Panc1 (cell line): ENCODE results near the gene FBXO2.

DNA sequence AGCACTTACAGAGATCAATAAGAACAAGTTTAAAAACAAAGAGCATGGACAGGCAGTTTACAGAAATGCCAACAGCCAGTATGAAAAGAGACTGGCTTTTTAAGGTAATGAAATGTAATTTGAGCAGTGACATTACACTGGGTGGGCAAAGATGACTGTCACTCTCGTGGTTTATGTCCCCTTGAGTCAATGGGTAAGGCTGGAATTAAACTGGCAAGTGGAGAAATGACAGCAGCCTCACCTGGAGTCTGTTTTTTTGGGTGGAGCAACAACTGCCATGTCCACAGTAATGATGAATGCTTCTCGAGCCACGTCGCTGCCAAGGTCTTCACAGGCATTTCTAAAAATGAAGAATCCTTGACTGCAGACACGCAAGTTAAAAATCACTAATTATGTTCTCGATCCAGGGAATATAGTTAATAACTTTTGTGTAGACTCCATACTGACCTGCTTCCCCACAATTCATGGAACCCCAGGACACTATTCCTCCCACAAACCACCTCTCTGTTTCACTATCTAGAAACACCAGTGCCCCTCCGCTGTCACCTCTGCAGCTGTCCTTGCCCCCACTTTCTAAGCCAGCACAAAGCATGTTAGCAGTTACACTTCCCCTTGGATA lies 14.2 kb downstream of the TARDBP start:
- RRBS, 2 experiments, result no CpG with 5 or more reads among the region's 7 CpGs

DNA sequence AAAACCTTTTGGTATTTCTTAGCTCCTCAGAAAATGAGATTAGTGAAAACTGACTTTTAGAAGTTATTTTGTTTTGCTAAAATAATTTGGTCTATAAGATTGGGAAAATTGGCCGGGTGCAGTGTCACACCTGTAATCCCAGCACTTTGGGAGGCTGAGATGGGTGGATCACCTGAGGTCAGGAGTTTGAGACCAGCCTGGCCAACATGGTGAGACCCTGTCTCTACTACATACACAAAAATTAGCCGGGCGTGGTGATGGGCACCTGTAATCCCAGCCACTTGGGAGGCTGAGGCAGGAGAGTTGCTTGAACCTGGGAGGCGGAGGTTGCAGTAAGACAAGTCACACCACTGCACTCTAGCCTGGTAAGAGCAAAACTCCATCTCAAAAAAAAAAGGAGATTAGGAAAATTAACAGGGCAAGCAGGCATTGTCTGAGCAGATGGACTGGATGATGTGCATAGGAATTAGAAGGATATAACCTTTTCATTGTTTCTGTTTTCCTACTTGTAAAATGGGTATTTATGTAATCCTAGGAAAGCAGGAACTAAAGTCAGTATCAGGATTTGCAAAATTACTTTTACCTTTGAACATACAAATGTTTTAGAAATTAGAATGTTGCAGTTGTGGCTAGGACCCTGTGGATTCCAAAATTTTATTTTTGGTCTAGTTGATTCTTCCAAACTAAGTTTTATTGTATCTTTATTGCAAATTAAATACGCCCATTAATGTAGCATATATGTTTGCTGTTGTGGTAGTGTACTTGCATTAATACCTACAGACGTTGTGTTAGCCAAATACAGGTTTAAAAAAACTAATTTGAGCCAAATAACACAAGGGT lies 15.6 kb downstream of the TARDBP start:
- RRBS, 2 experiments, result no CpG with 5 or more reads among the region's 6 CpGs

DNA sequence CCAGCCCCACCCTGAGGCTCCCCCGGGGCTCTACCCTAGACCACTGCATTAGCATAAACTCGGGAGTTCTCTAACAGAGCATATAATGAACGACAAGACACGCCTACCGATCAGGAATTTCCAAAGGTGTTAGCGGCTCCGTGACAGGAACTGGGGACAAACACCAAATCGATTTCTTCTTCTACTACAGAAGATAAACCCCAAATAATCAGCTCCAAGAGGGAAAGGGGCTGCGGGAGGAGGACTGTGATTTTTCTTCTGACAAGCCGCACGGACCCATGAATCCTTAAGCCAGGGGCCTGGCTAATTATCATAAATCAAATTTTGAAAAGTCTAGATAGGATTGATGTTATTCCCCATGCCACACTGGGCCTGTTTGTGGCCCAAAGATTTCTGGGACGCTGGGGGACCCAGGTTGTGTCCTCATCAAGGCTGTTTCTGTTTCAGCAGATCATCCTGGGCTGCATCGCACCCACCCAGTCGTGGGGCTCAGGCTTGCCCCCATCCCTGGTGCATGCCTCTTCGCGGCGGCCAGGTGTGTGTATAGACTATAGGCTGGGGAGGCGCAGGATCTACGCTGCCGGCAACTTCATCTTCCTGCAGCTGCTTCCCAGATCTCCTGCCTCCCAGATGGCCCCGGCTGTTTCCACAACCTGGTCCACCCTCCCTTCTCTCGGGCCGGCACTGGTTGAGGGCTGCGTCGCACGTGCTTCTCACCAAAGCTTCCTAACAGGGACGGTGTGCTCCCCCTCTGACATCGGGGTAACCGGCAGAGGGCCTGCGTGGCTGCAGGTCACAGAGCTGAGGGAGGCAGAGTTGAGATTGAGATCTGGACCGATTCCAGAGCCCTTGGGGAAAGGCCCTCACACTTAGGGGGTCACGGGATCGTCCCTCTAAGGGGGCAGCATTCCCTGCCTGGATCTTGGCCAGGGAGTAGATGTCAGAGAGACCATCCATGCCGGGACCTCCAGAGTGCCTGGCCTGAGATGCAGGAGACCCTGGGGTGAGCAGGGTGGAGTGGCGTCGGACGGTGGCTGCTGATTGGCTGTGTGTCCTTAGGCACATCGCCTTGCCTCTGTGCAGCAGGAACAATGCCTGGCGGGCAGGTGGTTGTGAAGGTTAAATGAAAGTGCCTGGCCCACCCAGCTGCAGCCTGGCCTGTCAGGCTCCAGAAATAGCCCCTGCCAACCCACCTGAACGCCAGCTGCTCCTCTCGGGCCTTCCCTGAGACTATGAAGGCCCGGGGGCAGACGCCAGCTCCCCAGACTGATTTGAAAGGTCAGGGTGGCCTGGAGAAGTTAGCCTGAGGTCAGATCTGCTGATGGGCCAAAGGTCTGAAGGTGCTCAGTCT lies 5.8 kb upstream of the MASP2 start:
- RRBS, 2 experiments, result 38 to 61% methylated on average over 9 to 10 of the region's 43 CpGs

DNA sequence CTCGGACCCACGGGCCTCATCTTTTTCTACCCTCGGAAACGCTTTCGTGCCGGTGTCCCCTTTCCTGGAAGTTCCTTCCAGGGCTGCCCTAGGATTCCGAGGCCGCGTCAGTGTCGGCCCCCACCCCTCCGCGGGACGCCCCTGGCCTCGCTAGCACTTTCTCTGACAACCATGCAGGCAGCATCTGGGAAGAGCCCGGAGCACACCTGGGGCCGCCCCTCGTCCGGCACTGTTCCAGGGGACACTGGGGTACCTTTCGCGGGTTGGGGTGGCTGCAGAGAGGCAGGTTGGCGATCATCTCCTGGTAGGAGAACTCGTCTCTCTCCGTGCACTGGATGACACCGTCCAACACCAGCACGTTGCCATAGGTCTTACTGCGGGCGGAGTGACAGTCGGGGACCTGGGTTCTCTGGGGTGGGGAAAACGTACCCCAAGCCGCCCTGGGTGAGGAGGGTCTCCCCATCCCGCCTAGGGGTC lies 808 bp downstream of the SRM start:
- RRBS, 2 experiments, result no CpG with 5 or more reads among the region's 31 CpGs

DNA sequence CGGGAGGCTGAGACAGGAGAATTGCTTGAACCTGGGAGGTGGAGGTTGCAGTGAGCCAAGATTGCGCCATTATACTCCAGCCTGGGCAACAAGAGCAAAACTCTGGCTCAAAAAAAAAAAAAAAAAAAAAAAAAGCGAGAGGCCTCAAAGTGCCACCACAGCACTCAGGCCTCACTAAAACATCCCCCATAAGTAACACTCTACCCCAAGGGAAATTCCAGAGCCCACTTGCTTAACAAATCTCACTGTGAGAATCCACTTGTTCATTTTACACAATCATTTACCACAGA lies 26.2 kb upstream of the EXOSC10 start:
- RRBS, 2 experiments, result no CpG with 5 or more reads among the region's 3 CpGs

DNA sequence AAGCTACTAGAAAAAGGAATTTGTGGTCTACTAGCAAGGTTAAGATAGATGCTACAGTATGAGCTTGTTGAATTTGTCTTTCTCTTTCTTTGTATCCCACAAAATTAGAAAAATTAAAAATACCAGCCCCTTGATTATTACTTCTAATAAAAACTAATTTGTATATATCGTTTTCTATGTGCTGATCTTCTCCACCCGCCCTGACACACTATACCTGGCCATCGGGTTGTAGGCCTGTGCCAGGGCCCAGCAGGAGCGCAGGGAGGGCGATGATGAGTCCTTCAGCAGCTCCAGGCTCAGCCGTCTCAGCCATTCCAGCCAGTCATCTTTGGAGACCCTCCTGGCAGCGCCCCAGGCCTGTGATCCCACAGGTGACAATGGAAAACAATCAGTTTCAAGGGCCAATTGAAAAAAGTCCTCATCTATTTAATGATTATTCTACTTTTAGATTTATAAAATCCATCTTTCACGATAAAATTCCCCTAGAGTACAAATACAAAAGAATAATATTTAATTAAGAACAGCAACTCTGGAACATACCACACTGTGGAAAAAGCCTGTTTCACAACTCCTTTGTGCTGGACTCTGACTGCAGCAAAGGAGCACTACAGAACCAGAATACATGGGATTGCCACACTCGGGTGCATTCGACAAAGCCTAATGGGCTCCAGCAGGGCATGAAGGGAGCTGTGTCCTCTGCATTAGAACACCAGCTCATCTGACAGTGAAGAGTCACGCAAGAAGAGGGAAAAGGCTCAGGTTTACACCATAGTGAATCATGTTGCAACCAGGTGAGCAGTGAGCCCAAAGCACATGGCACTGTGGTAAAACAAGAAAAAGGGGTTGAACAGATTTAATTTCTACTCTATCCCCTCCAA lies 15.4 kb downstream of the ANGPTL7 start:
- RRBS, 2 experiments, result no CpG with 5 or more reads among the region's 11 CpGs

DNA sequence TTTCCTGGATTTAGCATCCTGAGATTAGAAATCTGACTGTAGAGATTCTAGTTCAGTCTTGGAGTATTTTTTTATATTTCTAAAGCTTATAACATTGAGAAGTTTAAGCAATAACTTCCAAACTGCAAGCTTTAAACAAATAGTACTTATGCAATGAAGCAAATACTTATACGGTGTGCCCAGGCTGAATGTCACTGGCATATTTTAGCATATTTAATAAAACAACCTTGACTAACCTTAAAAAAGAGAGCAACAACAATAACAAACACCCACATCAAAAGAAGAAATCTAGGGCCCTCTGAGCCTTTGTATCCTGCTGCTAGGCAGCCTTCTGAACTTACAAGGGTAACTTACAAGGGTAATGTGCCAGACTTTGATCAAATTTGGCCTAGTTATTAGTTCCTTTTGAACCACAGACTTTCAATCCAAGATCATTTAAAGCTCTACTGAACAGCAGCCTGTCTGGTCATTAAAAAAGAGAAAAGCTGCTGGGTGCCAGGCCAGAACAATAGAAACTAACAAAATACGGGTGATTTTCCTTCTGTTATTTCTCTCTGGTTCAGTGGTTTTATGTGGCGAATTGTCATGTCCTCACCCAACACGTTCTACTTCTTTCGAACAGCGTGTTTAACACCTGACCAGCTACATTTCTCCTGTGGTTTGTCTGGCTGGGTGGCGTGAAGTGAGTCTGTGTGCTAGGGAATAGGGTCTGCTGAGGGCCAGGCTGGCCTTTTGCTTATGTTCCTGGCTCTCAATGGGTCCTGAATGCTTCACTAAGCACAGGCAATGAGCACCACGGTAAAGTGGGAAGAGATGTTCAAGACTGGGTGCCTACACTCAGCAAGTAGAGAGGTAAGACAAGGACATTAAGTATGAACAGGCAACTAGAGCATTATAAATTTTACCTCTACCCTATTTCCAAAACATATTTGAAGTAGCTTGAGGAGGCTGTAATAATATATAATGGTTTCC lies 16.1 kb downstream of the MTOR start:
- RRBS, 2 experiments, result no CpG with 5 or more reads among the region's 8 CpGs

DNA sequence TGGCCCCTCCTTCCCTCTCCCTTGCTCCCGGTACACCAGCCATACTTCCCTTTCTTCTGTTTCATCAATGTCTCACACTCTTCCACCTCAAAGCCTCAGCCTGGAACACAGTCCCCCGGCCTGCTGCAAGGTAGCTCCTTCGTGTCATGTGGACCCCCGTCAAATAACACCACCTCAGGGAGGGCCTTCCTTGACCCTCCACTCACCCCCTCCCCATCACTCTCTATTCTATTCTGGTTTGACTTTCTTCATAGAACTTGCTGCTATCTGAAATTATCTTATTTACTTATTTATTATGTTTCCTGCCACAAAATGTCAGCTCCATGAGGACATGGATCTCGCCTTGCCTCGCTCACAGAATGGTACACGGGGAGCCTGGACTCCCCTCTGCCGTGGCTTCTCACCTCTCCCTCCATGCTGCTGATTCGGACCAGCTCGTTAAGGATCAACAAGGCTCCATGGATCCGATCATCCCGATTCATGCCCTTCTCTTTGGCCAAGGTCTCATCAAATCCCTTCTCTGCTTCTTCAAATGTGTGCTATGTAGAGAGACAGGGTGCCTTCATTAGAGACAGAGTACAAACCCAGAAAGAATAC lies 8.8 kb downstream of the MTOR start:
- RRBS, 2 experiments, result 92 to 93% methylated on average over 2 of the region's 12 CpGs

DNA sequence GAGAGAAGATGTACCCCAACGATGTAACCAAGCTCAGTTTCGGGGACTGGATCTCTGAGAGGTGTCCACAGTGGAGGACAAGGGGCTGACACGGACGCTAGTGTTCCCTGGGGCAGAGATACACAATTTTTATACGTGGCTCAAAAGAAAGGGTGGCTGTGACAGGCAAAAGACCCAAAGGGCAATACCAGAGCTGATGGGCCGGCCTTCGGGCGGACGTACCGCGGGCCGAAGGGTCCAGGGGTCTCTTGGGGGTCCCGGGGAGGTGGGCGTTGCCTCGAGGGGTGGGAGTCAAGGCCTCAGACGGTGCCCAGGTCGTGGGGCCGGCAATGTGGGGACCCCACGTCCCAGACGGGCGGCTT lies 370 bp downstream of the MTOR start:
- RRBS, 2 experiments, result 2 to 5% methylated on average over 13 of the region's 21 CpGs

GRCh38 chr1:11267694-11268215 lies 5.2 kb upstream of the UBIAD1 start:
- RRBS, 2 experiments, result no CpG with 5 or more reads among the region's 9 CpGs

- RRBS, 2 experiments, result no CpG with 5 or more reads among the region's 8 CpGs
These were observed 42.0 kb downstream of the UBIAD1 start for GRCh38 chr1:11314922-11315405.

- RRBS, 2 experiments, result no CpG with 5 or more reads among the region's 17 CpGs
These were observed 20.0 kb upstream of the DISP3 start for GRCh38 chr1:11458864-11459485.

GRCh38 chr1:11501727-11502305 lies 22.9 kb downstream of the DISP3 start:
- RRBS, 2 experiments, result 94% methylated on average over 2 of the region's 41 CpGs; no CpG with 5 or more reads in 1 of the 2 experiments

DNA sequence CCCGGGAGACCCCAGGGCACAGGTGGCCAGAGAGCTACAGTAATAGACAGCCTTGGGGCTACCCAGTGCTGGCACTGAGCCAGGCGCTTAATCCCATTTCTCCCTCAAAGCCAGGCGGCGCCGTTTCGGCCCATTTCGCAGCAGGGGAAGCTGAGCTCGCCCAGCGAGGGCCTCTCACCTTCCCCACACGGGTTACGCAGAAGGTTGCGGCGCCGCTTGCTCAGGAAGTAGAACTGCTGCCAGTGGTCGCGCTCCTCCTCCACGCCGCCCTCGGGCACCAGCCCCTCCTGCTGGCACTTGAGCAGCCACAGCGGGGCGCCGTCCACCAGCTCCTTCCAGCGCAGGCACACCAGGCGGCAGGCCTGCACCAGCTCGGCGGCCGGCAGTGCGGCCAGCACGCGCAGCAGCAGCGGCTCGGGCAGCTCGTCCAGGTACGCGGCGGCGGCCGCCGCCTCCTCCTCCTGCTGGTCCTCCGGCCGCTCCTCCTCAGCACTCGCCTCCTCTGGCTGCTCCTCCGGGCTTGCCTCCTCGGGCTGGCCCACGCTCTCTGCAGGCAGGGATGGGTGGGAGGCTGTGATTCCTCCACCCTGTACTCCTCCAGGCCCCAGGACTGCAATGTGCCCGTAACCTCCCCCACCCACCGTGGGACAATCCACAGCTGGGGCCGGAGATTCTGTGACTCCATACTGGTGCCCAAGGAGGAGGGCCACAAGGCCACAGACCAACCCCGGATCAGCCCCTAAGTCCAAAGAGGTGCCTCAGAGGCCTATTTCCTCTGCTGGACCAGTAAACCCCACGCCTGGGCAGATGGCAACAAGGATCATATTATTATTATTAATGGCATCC lies 3.7 kb downstream of the FBXO2 start:
- RRBS, 2 experiments, result 19 to 33% methylated on average over 16 of the region's 50 CpGs

DNA sequence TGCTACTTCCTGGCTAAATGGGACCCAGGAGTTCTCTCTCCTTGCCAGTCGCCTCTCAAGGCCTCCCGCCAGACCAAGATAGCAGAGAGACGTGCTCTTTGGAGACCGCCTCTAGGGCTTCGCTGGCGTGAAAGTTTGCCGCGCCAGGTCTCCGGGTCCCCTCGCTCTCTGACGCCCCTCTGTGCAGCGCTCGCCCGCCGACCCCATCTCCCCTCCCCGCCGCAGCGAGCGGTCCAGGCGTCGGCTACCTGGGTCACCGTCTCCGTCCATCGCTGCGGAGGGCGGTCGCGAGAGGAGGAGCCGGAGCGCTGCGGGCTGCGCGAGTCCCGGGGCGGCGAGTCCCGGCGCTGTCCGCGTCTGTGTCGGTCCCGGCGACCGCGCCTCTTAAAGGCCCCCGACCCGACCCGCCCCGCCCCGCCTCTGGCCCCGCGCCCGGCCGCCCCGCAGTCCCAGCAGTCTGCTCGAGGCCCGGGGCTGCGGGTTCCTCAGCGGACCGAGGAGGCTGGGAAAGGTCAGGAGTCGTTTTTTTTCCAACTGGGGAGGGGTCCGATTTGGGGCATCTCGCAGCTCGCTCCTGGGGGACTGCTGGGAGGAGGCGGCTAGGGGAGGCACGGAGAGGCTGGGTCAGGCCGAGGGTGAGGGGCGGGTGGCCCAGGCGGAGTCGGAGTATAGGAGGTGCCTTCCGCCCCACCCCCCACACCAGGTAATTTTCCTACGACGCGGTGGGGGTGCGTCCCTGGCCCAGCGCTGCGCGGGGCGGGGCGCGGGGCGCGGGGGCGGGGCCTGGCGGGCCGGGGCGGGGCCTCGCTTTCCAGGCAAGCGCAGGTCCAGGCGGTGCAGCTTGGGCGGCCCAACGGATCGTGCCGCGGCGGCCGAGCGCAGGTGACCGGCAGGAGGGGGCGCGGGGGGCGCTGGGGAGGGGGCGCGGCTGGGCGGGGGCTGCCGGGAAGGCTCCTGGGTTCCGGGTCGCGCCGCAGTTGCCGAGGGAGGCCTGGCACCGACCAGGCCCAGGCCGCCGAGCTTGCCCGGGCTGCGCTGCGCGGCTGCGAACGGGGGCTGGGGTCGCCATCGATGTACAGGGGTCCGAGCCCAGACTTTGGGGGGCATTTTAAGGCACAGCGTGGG lies at the start of gene FBXO2:
FBXO2 (minus strand) TSS at position 359 of the 1,125 bp plus-strand sequence.
- RRBS, 2 experiments, result 1 to 3% methylated on average over 44 of the region's 124 CpGs

GRCh38 chr1:11729415-11730067 lies 6.4 kb upstream of the AGTRAP start:
- RRBS, 2 experiments, result no CpG with 5 or more reads among the region's 16 CpGs

- RRBS, 2 experiments, result no CpG with 5 or more reads among the region's 18 CpGs
These were observed 17.9 kb downstream of the MTHFR start for GRCh38 chr1:11787602-11788486.

- RRBS, 2 experiments, result 55% methylated on average over 3 of the region's 16 CpGs; no CpG with 5 or more reads in 1 of the 2 experiments
These were observed 17.1 kb downstream of the MTHFR start for GRCh38 chr1:11788487-11789333.

DNA sequence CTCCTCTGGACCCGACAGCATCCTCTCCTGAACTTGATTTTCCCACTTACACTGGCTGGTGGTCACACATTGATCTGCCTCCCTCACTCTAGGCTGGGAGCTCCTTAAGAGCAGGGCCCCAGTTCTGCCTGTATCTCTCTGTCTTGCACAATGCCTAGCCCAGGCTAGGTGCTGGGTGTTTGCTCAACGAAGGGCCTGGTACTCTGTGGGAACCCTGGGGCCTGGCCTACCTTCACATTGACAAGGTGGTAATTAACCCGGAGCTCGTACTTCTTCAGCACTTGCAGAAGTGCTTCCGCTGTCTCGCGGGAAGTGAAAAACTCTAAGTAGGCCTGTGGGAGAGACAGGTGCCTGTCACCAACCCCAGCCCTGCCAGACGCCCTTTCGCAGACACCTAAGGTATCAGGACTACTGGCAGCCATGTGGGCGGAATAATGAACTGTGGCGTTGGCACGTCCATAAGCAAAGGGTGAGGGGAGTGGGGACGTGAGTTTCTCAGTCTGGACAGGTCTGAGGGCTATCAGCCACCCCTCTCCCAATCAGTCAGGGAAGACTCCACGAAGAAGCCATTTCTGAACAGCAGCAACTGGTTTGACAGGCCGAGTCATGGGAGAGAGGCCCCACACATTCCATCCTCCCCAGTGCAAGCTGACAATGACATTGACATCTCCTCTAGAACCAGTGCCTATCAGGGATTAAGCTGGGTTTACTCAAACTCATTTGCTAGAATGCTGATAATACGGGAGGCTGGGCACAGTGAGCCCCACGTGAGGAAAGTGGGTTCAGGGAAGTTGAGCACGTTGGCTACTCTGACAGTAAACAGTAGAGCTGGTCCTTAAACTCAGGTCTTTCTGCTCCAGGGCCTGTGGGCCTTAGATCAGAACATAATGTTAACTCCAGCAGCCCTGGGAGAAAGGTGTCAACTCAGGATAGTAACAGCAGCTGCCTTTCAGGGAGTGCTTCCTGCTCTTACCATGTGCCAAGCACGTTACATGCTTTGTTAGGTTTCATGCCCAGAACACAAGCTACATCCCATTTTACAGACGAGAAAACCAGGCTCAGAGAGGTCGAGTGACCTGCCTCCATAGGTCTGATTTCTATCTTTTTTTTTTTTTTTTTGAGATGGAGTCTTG lies 13.3 kb downstream of the MTHFR start:
- RRBS, 2 experiments, result no CpG with 5 or more reads among the region's 21 CpGs

DNA sequence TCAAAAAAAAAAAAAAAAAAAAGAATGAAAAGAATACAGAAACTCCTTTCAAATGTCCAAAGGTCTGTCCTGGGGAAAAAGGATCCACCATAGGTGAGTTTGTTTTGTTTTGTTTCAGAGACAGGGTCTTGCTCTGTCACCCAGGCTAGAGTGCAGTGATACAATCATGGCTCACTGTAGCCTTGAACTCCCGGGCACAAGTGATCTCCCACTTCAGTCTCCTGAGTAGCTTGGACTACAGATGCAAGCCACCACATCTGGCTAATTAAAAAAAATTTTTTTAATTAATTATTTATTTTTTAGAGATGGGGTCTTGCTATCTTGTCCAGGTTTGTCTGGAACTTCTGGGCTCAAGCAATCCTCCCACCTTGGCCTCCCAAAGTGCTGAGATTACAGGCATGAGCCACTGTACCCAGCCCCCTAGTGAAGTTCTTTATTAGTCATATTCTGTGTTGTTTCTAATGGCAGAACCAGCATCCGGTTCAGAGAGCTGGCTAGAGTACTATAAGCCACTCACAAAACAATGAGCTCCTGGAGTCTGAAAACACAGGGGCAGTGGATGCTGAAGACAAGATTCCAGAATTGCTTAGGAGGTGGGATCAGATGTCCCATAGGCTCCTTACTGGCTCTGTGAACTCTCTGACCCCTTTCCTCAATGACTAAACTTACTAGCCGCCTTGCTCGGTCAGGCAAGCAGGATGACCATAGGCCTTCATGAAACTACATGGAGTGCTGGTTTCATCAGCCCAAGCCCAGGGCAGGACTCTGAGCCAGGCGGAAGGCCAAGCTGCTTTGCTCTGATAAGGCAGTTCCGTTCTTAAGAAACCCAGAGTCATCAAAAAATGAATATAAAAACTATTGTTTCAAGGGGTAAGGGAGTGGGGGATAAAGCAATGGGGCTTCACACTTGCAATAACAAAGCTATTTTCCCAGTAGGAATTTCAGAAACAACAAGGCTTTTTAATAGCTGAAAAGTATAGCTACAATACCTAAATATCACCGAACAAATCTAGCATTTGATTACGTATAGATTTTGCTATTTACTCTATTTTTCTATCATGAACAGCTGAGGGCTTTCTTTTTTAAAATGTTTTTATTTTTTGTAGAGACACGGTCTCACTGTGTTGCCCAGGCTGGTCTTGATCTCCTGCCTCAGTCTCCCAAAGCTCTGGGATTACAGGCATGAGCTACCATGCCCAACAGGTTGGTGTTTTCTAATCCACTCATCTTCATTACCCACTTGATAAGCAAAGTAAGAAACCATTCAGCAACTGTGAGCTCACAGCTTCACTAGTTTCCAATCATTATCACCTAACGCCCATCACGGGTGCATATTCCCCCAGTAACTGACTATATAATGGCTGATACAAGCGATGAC lies 8.1 kb downstream of the MTHFR start:
- RRBS, 2 experiments, result no CpG with 5 or more reads among the region's 12 CpGs